Paraaortic lymph node (tissue), 1 donor: ENCODE measurements around a stretch of chr16.

GRCh38 chr16:49435234-49435520 lies 61.6 kb downstream of the C16orf78 start:
- PRO-cap, result no peak

GRCh38 chr16:49575135-49575973 lies 201.8 kb downstream of the C16orf78 start:
- PRO-cap, result bidirectional peak, plus-strand start at chr16:49575646, minus-strand start at chr16:49575587

DNA sequence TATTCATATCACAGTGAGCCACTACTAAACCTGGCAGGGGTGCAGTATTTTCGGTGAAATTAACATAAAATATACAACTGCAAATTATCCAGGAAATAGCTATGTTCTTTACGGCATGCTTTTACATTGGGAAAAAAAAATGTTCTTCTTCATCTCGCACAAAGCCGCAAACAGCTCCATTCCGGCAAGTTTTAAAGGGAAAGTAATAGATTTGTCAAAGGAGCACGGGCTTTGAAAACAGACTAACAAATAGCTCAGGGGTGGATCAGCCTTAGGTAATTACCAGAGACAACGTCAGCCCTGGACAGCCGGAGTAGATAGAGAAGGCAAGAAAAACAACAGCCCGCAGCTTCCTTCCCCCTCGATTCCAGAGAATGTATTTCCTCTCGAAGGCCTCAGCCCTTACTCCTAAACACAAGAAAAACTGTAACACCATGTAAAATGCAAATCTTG lies 222.5 kb downstream of the C16orf78 start:
- PRO-cap, result no peak

DNA sequence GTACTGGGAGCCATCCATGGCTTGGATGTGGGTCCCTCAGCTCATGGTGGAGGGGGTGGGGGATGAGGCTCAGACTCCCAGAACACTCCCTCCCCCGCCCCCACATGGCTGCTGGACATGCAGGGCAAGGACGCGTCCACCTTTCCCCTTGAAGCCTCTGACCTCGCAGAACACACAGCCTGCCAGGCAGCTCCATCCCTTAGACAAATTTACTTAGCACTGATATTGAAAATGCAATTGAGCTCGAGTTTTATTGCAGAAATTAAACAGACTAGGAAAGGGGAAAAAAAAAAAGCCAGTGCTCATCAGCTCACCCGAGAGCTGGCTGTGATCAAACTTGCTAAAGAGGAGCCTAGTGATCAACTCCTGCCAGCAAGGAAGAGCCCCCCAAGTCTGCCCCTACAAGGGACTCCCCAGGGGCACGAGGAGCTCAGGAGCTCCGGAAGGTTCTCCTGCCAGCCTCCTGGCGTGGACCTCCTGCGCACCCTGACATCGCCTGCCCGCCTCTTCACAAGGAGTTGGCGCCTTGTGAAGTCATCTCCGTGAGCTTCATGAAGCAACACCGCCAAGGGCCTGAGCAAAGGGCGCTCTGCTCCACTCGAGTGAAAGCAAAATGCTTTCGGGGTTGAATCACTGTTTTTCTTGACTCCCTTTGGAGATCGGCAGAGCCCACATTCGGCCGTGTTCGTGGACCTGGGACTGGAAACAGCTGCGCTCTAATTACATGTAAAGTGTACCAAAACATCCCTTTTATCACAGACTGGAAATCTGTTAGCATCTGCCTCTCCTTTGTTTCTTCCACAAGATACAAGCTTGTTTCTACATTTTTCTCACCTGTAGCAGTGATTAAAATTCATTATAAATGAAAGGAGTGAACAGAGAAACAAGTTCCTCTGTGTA lies 203.6 kb downstream of the ZNF423 start:
- PRO-cap, result no peak

- PRO-cap, result no peak
Observed at GRCh38 chr16:49833816-49834161, 22.1 kb downstream of the ZNF423 start.

DNA sequence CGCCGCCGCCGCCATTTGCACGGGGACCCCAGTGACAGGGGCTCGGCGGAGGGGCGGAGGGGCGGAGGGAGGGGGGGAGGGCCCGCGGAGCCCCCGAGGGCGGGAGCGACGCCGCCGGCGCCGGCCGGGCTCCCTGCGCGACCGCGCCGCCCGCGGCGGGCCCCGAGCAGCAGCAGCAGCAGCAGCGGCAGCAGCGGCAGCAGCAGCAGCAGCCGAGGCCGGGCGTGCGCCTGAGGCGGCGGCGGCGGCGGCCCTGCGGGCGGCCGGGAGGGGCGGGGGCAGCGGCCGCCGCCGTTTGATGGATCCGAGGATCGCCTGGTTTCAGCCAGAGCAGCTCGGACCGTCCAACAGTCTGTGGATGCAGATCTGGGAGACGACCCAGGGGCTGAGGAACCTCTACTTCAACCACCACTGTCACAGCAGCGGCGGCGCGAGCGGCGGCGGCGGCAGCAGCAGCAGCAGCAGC lies 251 bp downstream of the TENT4B start:
- PRO-cap, result unidirectional peak, plus-strand start at position 328 of the sequence

- PRO-cap, result no peak
Observed at GRCh38 chr16:50185020-50185738, 32.1 kb downstream of the TENT4B start.

DNA sequence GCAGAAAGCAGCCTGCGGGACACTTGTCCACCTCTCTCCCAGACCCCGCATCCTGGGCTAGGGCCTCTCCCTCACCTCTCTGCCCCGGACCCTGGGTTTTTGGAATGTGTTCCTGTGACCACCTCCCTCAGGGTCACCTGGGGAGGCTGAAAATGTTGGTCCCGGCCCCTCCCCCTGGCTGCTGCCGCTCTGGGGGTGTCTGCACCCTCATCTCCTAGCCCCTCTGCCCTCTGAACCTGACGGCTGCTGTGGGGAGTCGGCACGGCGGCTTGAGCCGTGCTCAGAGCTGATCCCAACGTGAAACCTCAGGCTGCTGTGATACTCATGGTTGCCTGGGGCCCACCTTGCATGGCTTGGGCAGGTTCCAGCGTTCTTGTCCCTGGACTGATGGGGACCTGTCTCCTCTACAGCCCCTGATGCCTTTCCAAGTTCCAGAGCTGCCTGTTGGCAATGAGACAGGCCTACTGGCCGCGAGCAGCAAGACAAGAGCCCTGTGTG lies 42.8 kb downstream of the ADCY7 start:
- PRO-cap, result no peak

- PRO-cap, result no peak
Observed at GRCh38 chr16:50313555-50314005, 47.2 kb downstream of the ADCY7 start.

DNA sequence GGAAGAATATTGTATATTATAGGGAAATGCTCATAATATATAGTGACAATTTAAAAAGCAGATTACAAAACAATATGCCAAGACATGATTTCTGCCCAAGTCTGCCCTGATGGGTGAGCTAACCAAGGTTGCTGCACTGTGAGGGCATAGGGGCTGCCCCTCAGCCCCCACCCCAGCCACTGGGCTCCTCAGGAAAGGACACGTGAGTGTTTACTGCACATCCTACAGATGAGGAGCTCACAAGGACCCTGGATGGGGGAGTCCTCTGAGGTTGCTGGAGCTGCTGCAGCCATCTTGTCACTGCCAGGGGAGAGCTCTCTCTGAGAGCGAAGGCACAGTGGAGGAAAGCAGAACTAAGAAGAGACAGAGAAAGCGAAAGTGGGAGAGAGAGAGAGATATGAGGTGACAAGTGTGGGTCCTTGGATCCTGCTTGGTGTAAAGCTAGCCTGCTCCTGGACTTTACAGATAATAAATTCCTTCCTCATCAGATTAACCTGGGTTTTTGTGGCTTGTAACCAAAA lies 14.5 kb downstream of the SNX20 start:
- PRO-cap, result no peak

DNA sequence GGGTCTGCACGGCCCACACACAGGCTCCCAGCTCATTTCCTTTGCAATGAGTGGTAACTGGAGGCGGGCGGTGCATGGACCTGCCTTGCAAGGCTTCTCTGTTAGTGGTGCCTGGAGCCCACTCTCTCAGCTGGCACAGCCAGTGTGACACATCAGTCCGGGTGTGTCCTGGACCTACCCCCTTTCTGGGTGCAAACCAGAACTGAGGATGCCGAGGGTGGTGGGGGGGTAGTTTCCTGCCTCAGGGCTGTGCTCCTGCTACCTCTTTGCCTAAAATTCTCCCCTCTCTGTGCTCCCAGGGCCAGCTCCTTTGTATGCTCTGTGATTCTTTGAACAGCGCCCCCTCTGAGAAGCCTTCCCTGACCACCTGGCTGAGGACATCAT lies 14.0 kb downstream of the SNX20 start:
- PRO-cap, result no peak

DNA sequence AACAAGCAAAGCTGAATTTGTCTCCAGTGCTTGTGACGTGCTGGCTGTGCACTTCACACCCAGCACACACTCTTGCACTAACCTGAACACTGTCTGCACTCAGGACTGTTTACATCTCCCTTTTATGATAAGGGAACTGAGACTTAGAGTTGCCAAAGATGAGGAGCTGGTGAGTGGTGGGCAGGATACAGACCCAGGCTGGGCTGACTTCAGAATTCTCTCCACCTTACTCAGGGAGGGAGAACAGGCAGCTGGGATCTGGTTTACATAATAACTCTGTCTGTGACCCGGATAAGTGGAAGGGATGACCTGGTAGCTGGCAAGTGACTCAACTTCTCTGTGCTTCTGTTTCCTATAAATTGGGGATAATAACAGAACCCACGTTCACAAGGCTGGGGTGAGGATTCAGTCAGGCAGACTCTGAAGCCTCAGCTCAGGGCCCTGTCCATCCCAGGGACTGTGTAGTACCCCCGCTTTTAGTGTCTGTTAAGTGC lies 2.6 kb downstream of the SNX20 start:
- PRO-cap, result no peak

DNA sequence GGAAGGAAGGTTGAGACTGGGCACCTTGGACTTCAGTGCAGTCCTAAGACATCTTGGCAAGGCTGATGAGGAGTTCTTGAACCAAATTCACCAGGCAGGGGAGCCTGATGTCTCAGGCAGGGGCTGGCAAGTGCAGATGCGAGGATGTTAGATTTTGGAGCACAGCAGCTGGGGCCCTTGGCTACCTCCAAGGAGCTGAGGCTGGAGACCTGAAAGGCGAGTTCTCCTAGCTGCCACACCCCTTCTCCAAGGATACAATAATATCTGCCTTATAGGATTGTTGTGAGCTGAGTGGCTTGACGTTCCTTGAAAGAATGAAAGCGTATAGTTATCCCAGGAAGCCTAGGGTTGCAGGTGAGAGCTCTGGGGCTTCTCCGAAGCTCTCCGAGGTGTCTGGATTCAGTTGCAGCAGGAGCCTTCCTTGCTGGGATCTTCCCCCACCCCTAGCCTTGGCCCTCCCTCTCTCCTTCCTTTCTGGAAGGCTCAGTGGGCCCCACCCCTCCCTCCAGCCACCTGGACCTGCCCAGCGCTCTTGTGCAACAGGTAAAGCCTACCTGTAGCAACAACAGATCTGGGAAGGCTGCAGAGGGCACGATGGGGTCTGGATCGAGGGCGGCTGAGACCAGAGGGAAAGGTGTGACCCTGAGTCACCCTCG lies 22.8 kb upstream of the CYLD start:
- PRO-cap, result no peak

DNA sequence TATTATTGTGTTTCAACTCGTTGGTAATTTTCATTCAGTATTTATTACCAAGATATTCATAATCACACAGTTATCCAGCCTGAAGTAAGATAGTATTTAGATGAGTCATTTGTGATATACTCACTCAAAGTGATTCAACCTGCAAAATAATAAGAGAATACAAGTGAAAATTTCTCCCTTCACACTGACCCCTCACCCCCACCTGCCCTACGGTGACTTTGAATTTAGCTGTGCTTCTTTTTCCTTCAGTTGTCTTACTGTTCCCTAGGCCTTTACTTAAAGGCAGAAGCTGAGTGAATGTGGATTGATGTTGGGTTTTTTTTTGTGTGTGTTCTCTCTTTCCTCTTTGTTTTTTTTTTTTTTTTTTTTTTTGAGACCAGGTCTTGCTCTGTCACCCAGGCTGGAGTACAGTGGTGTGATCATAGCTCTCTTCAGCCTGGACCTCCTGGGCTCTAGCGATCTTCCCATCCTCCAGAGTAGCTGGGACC lies 3.2 kb downstream of the CYLD start:
- PRO-cap, result no peak

DNA sequence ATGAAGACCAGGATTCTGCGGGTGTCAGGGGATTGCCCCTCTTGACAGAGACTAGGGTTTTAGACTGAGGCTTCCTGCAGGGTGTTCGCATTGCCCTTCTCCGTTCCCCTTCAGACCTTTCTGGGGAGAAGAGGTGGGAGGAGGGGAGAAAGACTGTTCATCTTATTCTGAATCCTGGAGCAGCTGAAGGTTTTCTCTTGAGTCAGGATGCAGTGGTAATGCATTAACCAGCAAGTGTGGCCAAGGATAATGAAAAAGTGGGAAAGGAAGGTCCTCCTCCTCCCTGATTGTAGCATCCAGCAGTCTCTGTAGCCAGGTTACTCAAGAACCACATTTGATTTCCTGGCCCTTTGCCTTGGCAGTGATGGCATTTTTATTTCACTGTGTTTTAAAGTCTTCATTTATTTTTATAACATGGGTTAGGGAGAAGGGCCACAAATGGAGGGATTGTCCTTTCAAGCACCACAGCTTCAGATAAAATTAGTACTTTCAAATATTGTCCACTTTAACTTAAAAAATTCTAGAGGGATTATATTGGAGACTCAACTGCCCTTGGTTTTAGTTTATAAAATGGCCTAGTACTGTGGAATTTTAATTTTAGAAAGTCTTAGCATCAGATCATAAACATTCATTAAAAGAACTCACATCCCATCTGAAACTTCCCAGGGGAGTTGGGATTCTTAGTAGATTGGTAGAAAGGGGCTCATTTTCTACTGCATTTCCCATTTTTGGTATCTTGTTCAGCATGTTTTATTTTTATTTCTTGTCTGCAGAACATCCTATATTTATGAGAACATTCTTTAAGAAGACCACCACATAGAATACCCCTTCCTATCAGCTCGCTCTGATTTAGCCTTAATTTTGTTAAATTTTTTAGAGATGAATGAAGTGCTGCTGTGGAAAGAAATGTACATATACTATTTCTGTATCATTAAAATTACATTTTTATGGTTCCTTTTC lies 59.4 kb downstream of the CYLD start:
- PRO-cap, result no peak

GRCh38 chr16:51057952-51058404 lies 93.1 kb downstream of the SALL1 start:
- PRO-cap, result no peak

DNA sequence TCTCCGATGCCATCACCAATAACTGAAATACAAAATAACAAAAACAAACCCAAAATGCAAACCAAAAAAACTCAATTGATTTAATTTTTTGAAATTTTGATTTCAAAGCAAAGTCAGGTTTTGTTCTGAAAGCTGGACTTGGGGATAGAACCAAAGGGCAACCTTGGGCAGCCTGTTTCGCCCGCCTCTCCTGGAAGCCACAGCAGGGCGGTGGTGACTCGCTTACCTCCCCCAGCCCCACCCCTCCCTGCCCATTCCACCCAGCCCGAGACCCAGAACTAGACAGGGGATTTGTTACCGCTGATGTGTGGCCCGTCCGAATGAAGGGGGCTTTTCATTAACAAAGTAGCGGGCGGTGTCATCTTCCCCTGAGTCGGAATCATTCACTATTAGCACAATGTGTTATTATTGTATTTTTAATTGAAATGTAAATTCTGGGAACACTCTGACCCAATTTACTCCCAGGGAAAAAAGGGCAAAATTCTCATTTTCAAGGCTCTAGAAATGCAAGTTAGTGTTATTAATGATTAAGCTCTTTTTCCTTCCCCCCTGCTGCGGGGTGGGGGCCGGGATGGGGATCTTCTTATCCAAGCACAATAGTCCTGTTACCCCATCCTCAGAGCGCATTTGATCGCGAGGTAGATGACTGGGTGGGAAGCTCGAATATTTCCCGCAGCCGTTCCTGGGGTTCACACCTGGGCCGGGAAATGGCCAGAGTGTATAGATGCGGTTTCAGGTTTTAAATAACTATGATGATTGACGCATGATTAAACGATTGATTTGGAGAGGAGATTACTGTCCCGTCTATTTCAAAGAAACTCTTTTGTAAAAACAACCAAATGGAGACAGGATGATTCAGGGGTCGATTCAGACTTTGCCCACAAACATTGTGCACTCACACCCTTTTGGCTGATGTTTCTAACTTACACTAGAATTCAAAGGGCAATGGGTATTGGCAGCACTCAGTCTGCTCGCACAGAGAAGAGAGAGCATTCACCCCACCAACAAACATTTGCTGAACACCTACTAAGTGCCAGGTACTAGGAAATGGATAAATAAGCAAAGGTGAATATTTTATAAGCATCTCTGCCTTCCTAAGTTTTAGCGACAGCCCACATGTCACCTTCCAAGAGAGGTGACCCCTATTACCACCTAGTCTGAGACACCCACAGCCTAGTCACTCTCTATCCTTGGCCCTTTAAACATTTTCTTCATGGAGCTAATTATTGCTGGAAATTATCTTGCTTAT lies 55.2 kb downstream of the SALL1 start:
- PRO-cap, result no peak

DNA sequence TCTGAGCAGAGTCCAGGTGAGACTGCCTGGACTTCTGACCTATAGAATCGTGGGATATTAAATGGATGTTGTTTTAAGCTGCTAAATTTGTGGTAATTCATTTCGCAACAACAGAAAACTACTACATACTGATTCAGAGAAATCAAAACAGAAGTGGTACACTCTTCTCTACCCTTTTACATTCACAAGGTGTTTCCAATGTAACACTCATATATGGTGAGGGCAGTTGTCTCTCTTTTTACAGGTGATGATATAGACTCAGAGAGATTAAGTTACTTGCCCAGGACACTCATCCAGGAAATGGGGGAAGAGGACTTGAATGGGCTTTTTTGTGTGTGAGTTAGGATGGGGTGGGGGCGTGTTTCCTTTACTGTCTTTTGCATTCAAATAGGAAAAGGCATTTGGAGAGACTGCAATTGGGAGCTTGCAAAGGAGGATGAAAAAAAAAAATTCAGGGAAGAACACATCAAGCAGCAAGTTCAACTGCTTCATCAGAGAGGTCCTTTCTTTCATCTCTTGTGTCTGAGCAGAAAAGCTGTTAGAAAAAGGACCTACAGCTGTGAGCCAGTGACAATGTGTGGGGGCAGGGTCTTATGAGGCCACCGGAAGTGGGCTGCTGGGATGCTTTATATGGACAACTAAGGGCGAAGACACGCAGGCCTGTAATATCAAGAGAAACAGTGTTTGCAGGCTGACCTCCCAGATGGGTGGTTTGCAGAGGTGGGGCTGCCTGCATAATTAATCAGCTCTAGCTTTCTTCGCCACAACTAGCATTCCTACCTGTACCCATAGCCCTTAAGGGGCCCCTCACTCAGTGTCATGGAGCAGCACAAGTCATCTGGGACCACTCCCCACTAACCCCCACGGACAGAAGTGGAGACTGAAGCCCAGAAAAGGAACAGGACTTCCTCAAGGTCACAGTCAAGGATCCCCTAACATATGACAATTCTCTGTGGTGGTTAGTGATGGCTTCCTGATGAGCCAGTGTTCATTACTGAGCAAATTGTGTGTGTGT lies 30.3 kb upstream of the SALL1 start:
- PRO-cap, result no peak

DNA sequence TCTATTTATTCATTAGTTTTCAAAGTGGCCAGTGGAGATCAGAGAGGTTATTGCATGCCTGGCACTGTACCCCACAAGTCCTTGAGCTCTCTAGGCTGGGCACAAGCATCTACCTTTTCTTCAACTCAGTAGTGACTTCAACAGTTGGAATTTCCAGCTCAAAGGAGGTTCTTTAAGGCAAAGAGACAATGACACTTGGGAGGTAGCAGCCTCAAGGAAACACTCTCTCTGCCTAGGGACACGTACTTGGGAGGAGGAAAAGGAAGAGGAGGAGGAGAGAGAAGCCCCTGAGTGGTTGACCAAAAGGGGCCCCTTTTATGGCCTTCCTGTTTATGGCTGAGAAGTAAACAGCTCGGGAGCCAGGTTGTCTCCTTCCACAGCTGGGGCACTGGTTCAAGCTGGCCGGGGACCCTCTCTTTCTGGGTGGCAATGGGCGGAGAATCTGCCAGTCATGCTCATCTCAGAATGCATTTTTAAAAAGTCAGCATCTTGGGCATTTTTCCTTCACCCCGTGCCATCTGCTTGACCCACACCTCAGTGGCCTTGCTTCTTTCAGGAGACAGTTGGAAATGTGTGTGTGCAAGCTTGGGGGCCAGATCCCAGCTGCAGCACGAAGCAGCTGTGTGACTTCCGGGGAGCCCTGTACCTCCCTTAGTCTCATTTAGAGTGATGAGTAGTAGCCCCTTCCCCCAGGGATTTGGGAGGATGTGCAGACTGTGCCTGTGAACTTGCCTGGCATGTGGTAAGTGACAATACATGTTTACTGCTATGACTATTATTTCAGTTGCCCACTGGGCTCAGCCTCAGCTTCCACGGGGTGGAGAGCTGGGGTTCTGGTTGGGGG lies 33.7 kb upstream of the SALL1 start:
- PRO-cap, result no peak

DNA sequence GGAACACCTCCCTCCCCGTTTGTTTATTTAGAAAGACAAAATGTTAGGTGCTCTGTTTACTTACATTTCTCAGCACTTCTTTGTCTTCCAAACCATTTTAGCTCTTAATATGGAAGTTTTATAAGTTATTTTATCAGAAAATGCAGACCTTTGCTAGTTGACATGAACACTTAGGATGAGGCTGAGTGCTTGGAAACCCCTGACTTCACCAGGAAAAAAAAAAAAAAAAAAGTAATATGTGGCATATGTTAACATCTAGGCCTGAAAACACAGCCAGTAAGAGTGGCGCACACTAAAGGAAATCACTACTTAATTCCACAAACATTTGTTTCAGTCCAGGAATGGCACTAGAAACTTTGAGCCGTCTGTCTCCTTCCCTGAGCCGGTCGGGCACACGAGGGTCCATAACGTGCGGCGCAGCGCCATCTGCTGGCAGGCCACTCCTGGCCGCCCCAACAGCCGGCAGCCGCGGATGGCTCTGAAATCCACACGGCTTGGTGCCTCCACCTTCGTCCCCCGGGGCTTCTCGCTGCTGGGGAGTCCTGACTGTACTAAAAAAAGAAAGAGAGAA lies 610.9 kb upstream of the SALL1 start:
- PRO-cap, result no peak